ENCODE measurements around a stretch of chr19.

GRCh38 chr19:16203175-16203812 lies 5.6 kb downstream of the AP1M1 start:
- PRO-cap: no peak
- RAMPAGE, long total RNA, 2 experiments: no peak in any of the 2 experiments

GRCh38 chr19:16374358-16374659 lies 49.7 kb downstream of the KLF2 start:
- PRO-cap: no peak
- RAMPAGE, long total RNA, 2 experiments: no peak in any of the 2 experiments

DNA sequence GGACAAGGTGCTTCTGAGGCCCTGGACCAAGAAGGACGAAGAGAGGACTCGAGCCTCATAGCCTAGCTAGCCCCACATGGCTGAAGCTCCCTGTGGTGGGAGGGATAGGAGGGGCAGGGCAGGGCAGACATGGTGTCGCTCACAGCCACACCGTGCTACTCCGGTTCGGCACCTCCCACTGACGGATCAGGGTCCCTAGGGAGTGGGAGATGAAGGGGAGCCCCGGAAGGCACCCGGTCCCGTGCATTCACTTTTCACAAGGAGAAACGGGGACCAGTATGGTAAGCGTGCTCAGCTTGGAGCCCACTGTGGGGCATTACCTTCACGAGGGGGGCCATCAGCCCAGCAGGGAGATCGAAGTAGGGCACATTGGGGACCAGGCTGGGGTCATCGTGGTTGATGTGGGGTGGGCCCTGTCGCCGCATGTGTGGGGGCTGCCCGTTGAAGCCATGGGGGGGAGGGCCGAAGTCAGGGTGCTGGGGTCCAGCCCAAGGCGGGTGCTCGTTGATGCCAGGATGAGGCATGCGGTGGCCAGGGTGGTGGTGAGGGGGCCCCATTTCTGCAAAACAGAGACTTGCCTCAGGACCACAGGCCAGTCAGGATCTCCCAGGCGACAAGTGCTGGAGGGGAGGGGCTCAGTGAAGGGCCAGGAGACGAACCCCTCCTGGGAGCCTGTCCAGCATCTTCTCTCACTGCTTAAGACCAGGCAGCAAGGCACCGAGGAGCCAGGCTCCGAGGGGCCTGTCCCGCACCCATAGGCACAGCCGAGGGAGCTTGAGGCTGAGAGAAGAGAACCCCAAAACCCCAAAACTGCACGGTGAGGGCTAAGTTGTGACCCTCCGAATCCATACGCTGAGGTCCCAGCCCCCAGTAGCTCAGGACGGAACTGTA lies 19.3 kb downstream of the CHERP start:
- PRO-cap: no peak
- RAMPAGE, long total RNA, 2 experiments: no peak in any of the 2 experiments

DNA sequence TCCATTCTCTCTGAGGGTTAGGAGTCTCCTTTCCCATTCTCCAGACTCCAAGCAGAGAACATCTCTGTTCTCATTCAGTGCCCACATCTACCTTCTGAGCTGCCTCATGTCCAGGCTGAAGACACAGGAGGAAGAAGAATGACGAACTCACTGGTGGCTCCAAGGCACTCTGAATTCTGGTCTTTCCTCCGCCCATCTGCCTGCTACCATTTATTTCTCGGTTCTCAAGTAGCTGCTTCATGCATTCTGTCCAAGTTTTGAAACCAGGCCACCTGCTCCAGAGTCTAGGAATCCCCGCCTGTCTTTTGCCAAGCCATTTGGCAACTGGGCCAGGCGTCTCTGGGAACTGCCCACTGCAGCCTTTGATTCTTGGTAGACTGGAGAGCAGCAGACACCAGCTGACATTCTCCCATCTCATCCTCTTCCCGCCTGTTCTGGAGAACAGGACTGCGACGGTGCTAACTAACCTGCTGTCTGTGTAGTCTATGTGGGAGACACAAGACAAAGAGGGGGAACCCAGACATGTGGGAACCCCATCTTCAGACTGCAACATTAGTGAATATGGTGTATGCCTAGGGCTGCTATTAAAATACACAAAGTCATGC lies 10.8 kb downstream of the SLC35E1 start:
- PRO-cap: no peak
- RAMPAGE, long total RNA, 2 experiments: no peak in any of the 2 experiments

- PRO-cap: no peak
- RAMPAGE, long total RNA, 2 experiments: no peak in any of the 2 experiments
These were observed 15.1 kb upstream of the SLC35E1 start for GRCh38 chr19:16586922-16588041.

- PRO-cap: no peak
- RAMPAGE, long total RNA, 2 experiments: no peak in any of the 2 experiments
These were observed 20.2 kb downstream of the MED26 start for GRCh38 chr19:16607786-16608141.

DNA sequence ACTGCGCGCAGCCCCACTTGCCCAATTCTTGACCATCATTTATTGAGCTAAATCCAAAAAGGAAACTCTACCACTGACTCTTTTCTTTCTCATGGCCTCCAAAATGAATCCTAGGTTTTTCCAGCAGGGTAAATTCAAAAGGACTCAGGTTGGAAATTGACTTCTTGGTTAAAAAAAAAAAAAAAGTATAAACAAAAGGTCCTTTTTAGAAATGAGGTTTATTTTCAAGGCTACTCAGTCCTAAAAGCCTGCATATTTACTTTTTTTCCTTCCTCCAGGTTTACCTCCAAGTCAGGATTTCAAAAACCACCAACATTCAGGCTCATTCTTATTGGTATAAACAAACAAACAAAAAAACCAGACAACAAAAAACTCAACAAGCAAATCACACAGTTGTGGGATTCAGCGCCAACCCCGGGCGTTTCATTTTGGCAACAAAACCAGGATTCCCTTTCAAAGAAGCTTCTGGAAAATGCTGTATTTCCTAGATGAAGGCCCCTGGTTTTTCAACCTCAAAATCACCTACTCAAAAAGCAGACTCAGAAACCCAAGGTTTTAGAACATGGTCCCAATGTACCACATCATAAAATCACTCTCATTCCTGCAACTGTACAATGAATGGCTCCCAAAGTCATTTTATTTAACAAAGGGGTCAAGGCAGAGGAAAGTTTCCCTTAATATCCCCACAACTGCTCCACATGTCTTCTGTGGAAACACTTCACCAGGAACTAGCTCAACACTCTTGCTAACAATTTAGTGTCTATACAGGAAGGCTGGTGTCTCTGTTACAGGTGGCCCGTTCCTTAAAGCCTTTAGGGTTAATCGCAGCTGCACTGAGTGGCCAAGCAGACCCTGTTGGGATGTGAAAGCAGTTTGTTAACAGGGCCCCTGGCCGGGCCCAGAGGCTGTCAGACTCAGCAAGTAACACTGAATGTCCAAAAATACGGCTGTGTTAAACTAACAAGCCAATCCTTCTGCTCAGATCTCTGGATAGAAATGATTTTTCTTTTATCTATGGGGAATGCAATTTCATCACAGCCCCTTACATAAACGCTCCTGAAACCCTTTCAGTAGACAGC lies 13.7 kb downstream of the SMIM7 start:
- PRO-cap: no peak
- RAMPAGE, long total RNA, 2 experiments: no peak in any of the 2 experiments

GRCh38 chr19:16863528-16863810 lies 25.3 kb upstream of the F2RL3 start:
- PRO-cap: no peak
- RAMPAGE, long total RNA, 2 experiments: no peak in any of the 2 experiments

DNA sequence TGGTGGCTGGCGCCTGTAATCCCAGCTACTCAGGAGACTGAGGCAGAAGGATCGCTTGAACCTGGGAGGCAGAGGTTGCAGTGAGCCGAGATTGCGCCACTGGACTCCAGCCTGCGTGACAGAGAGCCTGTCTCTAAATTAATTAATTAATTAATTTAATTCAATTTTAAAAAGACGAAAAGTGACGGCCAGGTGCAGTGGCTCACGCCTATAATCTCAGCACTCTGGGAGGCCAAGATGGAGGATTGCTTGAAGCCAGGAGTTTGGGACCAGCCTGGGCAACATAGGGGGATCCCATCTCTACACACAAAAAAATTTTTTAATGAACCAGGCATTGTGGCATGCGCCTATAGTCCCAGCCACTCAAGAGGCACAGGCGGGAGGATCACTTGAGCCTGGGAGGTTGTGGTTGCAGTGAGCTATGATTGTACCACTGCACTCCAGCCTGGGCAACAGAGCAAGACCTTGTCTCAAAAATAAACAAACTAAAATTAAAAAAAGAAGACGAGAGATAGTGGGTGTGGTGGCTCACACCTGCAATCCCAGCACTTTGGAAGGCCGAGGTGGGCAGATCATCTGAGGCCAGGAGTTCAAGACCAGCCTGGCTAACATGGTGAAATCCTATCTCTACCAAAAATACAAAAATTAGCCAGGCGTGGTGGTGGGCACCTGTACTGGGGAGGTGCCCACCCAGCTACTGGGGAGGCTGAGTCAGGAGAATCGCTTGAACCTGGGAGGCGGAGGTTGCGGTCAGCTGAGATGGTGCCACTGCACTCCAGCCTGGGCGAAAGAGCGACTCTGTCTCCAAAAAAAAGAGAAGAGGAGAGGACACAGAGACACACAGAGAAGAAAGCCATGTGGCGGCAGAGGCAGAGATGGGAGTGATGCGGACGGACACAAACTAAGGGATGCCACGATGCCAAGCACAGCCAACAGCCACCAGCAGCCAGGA lies 2.4 kb downstream of the F2RL3 start:
- PRO-cap: no peak
- RAMPAGE, long total RNA, 2 experiments: start-site peak on the plus strand in 1 of 2 experiments, centred at positions 364 to 691 of the sequence, 9 to 17 reads per replicate

- PRO-cap: no peak
- RAMPAGE, long total RNA, 2 experiments: no peak in any of the 2 experiments
These were observed 65.4 kb downstream of the CPAMD8 start for GRCh38 chr19:16961041-16961801.

DNA sequence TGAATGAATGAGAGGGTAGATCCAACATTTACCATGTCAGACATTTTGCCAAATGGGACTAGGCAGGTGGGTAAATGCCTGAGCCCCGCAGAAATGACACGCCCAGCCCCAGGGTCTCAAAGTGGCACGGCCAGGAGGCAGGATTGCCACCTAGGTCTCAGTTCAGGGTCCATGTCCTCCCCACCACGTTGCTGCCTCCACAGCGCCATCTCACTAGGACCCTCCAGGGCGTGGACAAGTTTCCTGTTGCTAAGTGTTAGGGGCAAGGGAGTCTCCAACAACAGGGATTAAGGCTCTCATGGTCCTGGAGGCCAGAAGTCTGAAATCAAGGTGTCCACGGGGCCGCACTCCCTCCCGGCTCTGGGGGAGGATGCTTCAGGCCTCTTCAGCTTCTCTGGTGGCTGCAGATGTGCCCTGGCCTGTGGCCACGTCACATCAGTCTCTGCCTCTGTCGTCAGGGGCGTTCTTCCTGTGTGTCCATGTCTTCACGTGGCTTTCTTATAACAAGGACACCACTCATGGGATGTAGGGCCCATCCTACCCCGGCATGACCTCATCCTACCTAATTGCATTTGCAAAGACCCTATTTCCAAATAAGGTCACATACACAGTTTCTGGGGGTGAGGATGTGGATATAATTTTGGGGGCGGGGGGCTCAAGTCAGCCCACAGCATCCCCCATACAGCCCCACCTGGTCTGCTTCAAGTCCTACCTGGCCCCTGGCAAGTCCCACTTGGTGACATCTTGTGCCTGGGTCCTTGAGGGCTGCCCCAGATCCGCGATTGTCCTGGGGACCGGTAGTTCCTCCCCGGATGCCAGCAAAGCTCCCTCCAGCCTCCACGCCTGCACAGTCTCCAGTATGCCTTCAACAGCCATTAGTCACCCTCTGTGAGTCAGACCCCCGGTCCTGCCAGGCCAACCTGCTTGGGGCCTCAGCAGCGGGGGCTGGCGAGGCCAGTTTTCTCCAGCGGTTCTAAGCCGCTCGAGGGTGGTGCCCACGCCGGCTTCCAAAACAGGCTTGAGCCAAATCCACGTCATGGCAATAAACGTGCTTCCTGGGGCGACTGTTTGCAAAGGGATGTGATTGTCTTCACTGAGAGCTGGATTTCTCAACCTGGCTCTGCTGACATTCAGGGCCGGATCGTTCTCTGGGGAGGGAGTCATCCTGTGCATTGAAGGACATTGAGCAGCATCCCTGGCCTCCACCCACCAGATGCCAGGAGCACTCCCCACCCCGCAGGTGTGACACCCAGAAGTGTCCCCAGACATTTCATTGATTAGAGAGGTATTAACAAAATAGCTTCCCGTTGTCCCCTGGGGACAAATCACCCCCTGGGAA lies 32.2 kb downstream of the MYO9B start:
- PRO-cap: no peak
- RAMPAGE, long total RNA, 2 experiments: no peak in any of the 2 experiments

DNA sequence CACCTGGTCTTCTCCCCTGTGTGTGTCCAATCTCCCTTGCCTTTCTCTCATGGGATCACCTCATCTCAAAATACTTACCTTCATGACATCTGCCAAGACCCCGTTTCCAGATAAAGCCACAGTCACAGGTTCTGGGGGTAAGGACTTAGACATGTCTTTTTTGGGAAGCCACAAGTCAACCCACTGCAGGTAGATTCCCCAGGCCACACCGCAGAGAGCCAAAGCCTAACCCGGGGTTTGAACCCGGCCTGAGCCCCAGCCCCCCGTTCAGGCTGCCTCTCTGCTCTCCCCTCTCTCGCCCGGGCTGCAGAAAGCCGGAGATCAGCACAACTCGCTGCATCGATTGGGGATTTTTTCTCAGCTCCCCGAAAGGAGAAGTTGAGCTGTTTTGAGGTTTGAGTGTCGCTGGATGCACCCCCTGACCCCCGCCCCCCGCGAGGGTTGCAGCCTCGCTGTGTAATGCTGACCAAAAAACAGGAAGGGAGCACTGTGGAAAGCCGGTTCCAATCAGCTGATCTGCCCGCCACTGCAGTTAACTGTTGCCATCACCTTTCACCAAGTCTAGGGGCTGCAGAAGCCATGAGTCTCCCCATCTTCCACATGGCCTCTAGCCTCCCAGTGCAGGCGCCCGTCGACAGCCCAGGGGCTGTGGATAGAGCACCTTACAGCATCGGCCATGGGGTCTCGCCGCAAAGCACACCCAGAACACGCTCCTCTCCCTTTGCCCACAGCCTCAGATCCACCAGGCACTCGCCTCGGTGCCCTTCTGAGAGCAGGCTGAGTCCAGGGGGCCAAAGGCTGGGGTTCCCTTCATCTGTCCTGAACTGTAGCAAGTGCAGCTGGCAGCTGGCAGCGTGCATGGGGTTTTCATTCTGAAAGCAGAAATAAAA lies 34.4 kb downstream of the MYO9B start:
- PRO-cap: no peak
- RAMPAGE, long total RNA, 2 experiments: no peak in any of the 2 experiments

DNA sequence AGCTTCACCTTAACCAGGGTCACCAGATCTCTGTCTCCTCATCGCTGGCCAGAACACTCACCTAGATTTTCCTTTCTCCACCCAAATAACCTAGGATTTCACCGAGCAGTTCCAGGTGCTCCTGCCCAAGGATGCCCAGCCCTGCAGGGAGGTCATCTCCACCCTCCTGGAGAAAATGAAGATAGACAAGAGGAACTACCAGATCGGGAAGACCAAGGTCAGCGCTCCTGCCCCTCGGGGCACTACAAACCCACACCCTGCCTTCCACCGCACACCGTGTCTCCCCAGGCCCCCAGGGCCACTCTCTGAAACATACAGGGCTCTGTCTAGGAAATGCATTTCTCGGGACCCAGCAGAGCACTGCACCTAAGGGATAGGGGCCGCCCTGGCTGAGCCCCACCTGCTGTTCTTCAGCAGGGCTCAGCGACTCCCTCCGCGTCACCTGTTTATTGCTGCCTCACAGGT lies 24.1 kb upstream of the USE1 start:
- PRO-cap: no peak
- RAMPAGE, long total RNA, 2 experiments: start-site peak on the plus strand in 1 of 2 experiments, centred at position 139 of the sequence, 5 reads per replicate

DNA sequence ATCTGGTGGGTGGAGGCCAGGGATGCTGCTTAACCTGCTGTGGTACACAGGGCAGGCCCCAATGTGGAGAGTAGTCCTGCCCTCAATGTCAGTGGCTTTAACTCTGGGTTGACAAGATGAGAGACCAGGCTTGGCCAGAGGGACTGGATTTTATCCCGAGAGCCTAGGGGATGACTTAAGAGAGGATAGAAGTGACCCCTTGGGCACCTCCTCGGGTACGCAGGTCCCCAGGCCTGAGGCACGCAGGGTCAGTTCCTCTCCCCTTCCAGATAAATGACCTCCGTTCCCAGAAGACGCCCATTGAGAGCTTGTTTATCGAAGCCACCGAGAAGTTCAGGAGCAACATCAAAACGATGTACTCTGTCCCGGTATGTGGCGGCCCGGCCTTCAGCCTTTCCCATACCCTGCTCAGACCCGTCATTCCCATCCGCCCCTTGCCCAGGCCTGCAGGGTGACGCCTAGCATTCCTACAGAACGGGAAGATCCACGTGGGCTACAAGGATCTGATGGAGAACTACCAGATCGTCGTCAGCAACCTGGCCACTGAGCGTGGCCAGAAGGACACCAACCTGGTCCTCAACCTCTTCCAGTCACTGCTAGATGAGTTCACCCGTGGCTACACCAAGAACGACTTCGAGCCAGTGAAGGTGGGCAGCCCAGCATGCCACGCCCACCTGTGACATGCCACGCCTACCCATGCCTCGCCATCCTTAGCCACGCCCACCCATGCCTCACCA lies 13.3 kb upstream of the USE1 start:
- PRO-cap: no peak
- RAMPAGE, long total RNA, 2 experiments: start-site peak on the plus strand in 1 of 2 experiments, centred at position 242 of the sequence, 10 reads per replicate

DNA sequence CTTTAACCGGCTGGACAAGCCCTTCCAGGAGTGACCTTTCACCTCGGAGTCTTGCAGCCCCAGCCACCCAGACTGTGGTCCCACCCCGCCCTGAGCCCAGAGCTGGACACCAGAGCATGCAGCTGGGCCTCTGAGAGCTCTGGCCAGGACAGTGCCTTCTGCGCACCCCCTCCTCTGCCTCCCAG lies 1.1 kb upstream of the NR2F6 start:
- PRO-cap: no peak
- RAMPAGE, long total RNA, 2 experiments: no peak in any of the 2 experiments

DNA sequence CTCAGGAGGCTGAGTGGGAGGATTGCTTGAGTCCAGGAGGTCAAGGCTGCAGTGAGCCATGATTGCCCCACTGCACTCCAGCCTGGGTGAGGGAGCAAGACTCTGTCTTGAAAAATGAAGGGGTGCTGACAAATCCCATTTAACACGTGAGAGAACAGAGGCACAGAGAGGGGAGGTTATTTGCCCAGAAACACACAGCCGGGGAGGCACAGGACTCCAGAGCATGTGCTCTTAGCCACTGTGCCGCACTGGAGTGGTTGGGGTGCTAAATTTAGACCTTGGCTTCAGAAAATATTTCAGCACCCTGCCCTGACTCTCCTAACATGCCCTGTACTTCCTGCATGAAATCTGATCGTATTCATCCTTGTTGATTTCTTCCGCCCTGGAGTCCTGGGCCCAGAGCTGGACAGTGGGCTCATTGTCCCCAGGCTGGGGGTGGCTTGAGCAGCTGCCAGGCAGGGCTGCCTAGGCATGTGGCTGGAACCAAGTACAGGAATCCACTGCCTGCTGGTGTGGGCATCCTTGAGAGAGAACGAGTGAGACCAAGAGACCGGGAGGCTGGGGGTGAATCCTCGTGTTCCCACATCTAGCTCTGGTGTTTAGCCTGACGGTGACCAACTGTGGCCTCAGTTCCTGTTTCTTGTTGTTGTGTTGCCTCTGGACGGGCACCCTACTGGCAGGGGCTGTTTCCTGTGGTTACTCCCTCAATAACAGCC lies 5.3 kb downstream of the SLC27A1 start:
- PRO-cap: no peak
- RAMPAGE, long total RNA, 2 experiments: no peak in any of the 2 experiments

- PRO-cap: no peak
- RAMPAGE, long total RNA, 2 experiments: no peak in any of the 2 experiments
These were observed 13.7 kb downstream of the SLC27A1 start for GRCh38 chr19:17483926-17484539.

GRCh38 chr19:17496989-17497467 lies 14.4 kb upstream of the PGLS start:
- PRO-cap: no peak
- RAMPAGE, long total RNA, 2 experiments: no peak in any of the 2 experiments

DNA sequence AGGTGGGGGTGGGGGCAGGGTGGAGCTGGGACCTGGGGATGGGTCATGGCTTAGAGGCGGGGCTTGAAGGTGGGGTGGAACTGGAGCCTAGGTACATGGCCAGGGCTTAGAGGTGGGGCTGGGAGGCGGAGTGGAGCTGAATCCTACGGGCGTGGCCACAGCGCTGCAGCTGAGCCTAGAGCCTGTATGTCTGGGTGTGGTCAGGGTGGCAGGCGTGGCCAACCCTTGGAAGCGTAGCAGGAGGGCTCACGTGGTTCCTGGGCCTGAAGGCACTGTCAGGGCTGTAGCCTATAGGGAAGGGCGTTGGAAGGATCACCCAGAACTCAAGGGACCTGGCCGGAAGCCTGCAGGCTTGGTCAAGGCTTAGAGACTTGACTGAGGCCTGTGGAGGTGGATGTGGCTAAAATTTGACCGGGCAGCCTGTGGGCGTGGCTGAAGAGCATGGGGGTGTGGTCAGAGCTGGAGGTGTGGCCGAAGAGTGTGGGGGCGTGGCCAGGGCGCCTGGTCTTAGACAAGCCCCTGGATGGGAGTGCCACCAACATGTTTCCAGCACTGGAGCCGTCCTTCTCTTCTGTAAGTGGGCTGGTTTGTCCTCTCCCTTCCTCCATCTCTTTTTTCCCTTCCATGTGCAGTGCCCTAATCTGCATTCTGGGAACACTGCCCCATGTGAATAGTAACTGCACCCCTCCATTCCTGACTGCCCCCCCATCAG lies 24.4 kb downstream of the COLGALT1 start:
- PRO-cap: no peak
- RAMPAGE, long total RNA, 2 experiments: no peak in any of the 2 experiments

DNA sequence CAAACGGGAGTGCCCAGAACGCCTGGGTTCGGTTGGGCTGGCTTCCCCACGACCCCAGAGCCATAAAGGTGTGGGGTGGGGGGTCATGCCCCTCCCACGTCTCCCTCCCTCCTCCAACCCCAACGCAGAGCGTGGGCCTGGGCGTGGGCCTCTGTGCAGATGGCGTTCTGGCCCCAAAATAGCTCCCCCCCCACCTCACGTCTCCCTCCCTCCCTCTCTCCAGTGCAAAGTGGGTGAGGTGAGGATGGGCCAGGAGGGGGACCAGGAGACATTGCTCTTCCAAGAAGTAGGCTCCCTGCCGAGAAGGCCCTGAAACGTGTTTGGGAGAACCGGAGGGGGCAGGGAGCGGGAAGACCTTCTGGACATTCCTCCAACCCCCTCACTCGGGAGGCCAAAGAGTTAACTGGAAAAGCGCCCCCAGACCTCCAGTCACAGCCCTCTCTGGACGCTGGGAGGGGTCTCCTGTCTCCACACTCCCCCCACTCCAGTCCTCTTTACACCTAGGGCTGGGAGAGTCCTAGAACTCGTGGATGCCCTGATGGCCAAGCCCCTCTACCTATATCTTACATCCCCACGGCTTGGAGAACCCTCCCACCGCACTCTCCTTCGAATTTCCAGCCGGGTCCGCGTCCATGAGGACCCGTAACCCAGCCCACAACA lies 906 bp downstream of the UNC13A start:
- PRO-cap: no peak
- RAMPAGE, long total RNA, 2 experiments: no peak in any of the 2 experiments